AG04449 (cell line): ENCODE measurements around the gene RNF39.

GRCh38 chr6:29926396-29926999, 15.8 kb upstream of the HLA-A start:
- RRBS = 3% methylated on average over 25 of the region's 56 CpGs

DNA sequence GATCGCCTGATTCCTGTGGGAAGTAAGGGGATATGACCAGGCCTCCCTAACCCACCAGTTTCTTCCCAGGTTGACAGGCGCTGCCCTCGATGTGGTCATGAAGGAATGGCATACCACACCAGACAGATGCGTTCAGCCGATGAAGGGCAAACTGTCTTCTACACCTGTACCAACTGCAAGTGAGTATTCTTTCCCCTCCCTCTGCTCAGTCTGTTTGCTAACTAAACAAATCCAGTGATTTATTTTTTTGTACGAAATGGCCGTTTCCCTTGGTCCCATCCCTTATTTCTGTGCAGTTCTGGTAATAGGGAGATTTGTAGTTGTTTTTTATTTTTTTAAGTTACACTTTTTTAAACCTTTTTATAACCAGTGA, 1.1 kb downstream of the POLR1H start:
- RRBS = no CpG with 5 or more reads among the region's 7 CpGs

GRCh38 chr6:30075461-30076215, at the start of gene RNF39:
Gene RNF39, minus strand, starts transcription at chr6:30075769.
- RRBS = 9% methylated on average over 14 of the region's 44 CpGs

DNA sequence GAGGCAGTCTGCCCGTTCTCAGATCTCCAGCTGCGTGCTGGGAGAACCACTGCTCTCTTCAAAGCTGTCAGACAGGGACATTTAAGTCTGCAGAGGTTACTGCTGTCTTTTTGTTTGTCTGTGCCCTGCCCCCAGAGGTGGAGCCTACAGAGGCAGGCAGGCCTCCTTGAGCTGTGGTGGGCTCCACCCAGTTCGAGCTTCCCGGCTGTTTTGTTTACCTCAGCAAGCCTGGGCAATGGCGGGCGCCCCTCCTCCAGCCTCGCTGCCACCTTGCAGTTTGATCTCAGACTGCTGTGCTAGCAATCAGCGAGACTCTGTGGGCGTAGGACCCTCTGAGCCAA, 10.3 kb upstream of the RNF39 start:
- RRBS = no CpG with 5 or more reads among the region's 9 CpGs

- RRBS = no CpG with 5 or more reads among the region's 7 CpGs
Measured at GRCh38 chr6:30101665-30101948, 11.3 kb downstream of the TRIM31 start.

DNA sequence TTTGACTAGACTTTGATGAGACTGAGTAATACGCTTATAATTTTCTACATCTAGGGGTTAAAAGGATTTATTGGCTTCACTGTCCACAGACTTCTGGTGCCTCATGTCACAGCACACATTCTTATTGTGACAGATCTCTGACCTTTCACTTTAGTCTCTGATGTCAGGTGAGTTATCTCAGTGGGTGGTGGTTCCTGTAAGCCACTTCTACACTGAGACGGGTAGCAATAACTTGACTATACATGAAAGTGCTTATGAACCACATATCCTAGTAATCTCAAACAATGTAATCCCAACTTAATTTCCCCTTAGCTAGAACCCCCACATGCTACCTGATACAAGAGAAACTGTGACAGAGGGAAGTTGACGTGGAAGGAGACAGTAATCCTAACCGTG, 6.7 kb upstream of the TRIM40 start:
- RRBS = no CpG with 5 or more reads among the region's 4 CpGs

GRCh38 chr6:30129671-30130214, 6.2 kb upstream of the TRIM40 start:
- RRBS = no CpG with 5 or more reads among the region's 6 CpGs

- RRBS = no CpG with 5 or more reads among the region's 2 CpGs
Measured at GRCh38 chr6:30143986-30144190, 7.9 kb downstream of the TRIM40 start.

DNA sequence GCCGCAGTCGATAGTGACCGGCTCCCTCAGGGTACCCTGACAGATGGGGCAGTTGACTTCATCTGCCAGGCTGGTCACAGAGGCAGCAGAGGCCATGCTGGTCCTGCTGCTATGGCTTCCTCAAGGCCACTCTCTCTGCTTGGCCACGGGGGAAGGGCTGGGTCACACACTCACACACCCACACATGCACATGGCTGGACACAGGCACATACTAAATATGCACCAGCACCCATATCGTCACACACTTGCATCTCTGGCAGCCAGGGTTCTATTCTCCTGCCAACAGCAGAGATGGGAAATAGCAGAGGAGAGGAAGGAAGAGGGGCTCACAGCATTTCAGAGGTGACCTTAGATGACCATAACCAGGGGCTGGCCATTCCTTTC, 256 bp downstream of the TRIM10 start:
- RRBS = no CpG with 5 or more reads among the region's 5 CpGs

GRCh38 chr6:30164106-30164774, 894 bp downstream of the TRIM15 start:
- RRBS = no CpG with 5 or more reads among the region's 6 CpGs

GRCh38 chr6:30198599-30199064, 14.6 kb downstream of the TRIM26 start:
- RRBS = 97% methylated on average over 7 of the region's 24 CpGs

- RRBS = no CpG with 5 or more reads among the region's 3 CpGs
Measured at GRCh38 chr6:30289898-30290590, 36.7 kb upstream of the TRIM39 start.

DNA sequence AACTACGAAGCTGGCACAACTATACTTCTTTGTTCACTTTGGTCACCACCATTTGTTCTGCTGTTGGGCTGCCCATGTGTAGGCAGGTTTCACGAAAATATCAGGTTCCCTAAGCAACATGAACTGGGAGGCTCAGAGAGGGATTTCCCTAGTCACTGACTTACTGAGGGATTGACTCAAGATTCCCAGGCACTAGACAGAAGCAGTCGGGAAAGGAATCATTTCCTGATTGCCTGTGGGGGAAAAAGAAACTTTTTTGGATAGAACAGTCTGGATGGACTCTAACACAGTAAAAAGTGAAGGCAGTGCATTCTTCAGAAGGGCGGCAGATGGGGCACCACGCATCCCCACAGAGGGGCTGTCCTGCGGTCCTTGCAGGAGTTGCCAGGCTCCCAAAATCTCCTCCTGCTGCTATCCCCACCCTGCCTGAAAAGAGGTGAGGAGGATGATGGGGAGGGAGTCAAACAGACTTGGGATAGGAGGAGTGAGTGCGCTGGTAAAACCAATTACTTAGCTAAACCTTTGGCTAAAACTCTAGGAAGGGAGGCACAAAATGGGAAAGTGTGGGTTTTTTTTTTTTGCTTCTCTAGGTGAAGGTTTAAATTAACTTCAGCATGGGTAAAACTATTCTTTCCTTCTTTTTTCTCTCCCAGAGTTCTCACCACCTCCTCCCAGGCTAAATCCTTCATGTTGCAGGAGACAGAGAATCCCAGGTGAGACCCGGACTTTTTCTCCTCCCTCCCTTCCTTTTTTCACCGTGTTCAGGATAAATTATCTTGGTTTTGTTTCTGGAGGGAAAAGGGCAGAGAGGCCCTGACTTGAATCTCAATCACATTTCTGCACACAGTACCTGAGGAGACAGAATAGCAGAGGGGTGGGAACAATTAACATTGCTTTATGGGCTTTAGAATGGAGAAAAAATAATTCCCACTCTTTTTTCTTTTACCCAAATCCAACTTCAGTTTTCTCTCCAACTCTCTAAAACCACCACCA, 34.7 kb upstream of the TRIM39 start:
- RRBS = no CpG with 5 or more reads among the region's 9 CpGs

GRCh38 chr6:30342274-30343011, 2.5 kb upstream of the RPP21 start:
- RRBS = no CpG with 5 or more reads among the region's 6 CpGs

GRCh38 chr6:30508473-30508846, 19.2 kb downstream of the HLA-E start:
- RRBS = no CpG with 5 or more reads among the region's 1 CpG

- RRBS = no CpG with 5 or more reads among the region's 5 CpGs
Measured at GRCh38 chr6:30508981-30509756, 19.9 kb downstream of the HLA-E start.

- RRBS = no CpG with 5 or more reads among the region's 10 CpGs
Measured at GRCh38 chr6:30521070-30521658, 31.9 kb downstream of the HLA-E start.

DNA sequence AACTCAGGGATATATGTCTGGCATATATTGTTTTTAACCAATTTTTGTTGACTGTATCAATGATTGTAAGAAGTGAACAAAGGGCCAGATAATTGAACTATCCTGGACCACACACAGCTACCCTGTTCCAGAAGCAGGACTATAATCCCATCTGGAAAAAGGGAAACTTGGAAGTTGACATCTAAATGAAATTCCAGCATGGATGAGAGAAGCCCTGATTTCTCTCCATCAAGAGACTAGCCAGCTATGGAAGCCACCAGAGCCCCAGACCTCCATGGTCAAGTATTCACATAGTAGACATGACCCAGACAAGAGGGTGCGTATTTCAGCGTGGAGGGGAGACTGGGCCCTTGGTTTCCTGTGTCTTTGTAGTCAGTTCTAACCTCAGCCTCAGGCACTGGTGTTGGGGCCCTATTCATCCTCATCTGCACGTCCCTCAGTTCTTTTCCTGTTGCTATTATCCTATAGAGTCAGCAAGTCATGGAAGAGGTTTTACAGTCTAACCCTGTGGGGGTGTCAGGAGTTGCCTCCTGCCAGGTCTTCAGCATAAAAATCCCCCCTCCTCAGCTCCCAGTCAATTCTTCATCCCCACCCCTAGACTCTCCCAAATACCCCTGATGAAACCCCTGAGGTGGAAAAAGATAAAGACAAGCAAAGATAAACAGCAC, 12.5 kb downstream of the GNL1 start:
- RRBS = no CpG with 5 or more reads among the region's 3 CpGs

GRCh38 chr6:30555364-30555530, 1.0 kb downstream of the GNL1 start:
- RRBS = no CpG with 5 or more reads among the region's 8 CpGs

- RRBS = 3% methylated on average over 4 of the region's 22 CpGs
Measured at GRCh38 chr6:30556681-30557163, 373 bp upstream of the PRR3 start.